ENCODE data around the genes WBP2 and CYGB.

DNA sequence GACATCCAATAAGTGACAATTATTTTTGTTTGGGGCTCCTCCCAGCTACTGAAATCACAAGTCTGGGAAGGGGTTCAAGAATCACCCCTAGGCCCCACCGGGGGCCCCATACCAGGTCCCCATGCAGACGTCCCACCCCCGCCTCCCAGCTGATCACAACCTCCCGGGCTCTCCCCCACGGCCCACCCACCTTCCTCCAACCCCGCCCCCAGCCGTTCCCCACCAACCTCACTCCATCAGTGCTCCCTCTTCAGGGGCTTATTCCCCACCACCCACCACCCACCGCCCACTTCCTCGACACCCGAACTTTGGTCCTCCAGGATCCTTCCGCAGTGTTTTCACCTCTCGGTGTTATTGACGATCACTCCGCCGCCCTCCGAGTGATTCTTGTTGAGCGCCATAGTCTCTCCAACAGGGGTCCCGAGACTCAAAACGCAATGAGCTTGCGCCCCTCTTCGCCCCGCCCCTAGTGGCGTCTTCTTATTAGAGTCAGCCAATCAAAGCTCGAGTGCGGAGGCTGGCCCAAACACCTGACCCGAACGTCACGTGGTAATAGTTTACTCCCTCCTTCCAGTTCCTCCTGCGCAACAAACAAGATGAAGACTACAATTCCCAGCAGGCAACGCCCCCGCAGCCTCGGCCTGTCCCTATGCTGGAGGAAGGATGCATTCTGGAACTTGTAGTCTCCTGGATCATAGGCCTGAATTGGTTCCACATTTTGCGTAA is at the start of gene WBP2:
WBP2 (minus strand) TSS at position 439 of the 726 bp plus-strand sequence.
- RRBS = 3% methylated on average over 4 of the region's 33 CpGs

DNA sequence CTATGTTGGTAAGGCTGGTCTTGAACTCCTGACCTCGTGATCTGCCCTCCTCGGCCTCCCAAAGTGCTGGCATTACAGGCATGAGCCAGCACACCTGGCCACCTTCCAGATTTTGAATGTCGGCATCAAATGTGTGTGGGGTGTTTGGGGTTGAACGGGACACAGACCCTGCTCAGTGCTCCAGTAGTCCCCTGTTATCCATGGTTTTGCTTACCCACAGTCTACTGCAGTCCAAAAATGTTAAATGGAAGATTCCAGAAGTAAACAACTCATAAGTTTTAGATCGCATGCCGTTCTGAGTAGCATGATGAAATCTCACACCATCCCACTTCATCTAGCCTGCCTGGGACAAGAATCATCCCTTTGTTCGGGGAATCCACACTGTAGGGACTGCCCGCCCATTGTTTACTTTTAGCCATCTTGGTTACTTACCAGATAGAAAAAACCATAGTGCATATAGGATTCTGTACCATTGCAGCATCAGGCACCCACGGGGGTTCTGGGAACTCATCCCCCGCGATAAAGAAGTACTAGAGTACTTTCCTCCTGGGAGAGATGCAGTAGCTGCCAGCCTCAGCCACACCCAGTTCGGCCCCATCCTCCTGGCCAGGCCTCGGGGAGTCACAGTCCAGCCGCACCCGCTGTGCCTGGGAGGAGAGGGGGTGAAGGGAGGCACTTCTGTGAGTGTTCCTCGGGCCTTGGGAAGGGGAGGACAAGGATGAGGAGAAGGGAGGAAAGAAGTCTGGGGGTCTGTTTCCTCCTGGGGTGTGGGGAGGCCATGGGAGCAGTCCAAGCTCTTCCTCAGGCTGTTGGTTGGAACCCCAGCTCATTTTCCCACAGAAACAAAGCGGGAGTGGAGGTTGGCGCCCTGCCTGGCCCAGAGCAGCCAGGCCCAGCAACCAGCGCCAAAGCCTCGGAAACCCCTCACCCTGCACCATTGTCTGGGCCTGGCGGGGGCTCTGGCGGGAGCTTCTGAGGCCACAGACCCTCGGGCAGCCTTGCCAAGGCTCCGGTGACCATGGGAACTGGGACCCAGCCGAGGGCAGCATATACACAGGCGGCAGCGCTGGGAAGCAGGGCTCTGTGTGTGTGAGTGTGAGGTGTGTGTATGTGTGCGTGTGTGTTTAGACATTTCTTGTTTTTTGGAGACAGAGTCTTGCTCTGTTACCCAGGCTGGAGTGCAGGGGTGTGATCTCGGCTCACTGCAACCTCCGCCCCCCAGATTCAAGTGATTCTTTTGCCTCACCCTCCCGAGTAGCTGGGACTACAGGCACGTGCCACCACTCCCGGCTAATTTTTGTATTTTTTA is 8.9 kb downstream of the TRIM47 start:
- RRBS = no CpG with 5 or more reads among the region's 33 CpGs

DNA sequence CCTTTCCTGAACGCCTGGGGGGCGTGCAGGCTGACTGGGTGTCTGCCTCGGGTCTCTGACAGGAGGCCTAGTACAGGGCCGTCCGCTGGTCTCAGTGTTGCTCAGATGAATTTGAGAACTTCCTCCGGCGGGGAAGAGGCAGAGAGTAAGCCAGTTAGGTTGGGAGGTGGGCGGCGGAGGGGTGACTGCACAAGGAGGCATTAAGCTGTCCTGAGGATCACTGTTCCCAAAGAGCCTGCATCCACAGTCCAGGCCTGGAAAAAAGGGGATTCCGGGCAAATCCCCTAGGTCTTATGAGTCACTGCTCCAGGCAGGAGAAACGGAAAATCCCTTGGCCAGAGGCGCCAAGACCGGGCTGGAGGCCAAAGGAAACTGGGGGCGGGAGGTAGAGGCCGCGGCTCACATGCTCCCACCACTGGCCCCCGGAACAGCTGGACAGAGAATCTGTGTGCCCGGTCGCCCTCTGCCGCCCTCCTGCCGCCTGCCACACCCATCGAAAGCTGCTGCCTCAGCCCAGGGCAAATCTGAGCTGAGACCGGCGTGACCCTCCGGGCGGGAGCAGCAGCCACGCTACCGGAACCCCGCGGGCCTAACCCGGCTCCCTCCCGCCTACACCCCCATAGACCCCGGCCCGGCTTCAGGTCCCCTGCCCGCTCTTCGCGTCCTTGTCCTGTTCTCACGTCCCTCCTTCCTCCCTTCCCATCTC is 1.2 kb downstream of the TRIM47 start:
- RRBS = under 1% methylated on average over 13 of the region's 38 CpGs

- RRBS = 93% methylated on average over 10 of the region's 25 CpGs
Measured at GRCh38 chr17:75897193-75897829, 560 bp upstream of the TRIM65 start.

DNA sequence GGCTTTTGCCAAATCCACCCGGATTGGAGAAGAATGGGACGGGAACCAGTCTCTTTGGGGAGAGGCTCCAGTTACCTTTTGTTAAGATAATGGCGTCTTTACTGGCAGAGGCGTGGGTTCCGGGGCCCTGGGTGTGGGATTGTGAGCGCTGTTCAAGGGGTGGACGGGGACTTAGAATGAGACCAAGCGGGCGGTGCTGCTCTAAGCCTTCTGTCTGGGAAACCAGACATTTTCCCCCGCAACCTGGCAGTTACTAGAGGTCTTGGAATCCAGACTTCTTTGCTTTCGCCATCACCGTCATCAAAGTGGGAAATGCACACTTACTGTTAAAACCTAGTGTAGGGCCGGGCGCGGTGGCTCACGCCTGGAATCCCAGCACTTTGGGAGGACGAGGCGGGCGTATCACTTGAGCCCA is 680 bp downstream of the TEN1 start:
- RRBS = under 1% methylated on average over 5 of the region's 19 CpGs

GRCh38 chr17:76008027-76009419 is 7.9 kb downstream of the CDK3 start:
- RRBS = 79% methylated on average over 19 of the region's 102 CpGs

- RRBS = no CpG with 5 or more reads among the region's 11 CpGs
Measured at GRCh38 chr17:76048623-76049261, 21.6 kb upstream of the EVPL start.

DNA sequence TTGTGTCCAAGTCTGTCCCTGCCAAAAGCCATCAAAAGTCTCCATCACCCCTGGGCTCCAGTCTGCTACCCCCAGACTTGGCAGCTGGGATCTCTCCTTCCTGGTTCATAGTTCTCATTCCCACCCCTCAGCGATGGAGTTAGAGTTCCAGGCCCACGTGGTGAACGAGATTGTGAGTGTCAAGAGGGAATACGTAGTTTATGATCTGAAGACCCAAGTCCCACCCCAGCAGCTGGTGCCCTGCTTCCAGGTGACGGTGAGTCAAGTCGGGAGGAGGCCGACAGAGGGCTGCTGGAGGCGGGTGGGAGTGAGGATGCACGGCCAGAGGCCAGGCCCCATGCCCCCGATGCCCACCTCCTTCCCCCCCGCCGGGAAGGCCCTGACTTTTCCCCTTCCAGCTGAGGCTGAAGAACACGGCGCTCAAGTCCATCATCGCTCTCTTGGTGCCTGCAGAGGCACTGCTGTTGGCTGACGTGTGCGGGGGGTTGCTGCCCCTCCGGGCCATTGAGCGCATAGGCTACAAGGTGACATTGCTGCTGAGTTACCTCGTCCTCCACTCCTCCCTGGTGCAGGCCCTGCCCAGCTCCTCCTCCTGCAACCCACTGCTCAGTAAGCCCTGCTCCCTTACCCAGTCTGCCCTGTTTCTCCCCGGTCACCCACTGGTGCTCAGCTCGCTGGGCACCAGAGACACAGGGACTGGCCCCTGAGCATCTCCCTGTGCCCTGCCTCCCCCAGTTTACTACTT is 2.3 kb downstream of the ZACN start:
- RRBS = no CpG with 5 or more reads among the region's 22 CpGs

DNA sequence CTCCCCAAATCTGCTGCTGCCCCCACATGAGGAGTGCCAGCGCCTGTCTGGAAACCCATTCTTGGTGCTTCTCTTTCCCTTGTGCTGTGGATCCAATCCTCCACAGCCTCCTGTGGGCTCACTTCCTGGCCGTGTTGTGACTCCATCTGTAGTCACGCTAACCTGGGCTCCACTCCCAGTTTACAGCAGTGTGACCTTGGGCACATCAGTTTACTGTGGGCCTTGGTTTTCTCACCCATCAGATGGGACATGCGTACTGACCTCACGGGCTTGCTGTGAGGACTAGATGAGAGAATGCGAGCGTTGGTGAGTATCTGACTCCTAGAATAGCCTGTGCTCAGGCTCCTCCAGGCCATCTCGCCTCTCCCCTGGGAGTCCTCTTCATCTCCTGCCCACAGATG is 5.0 kb upstream of the FOXJ1 start:
- RRBS = no CpG with 5 or more reads among the region's 8 CpGs

DNA sequence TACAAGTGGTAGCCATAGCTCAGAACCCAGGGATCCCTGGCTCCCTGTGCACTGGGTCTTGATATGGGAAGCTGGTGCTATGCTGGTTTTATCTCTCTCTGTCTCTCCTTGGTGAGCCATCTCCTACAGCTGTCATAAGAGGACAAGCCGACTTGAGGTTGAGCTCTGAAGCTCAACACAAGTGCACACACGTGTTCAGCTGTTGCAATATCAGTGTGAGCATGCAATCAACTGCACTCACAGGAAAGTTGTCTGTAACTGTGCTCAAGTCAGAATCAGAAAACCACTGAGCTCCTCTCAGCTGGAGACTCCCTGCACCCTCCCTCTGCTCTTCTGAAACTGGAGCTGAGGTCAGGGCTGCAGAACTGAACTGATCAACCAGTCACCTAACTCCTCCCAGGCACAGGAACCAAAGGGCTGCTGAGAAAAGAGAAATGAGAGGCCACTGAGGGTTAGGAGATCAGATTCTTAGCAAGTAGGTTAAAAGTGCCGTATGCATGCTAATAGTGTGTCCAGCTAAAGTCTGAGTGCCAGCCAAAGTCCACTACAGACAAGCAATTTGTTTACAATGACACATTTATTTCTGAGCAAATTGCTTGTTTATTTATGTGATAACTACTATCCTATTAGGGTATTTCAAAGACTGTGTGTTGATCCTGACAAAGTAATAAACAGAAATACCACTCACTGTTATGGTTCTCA is 6.2 kb upstream of the RNF157 start:
- RRBS = no CpG with 5 or more reads among the region's 3 CpGs

GRCh38 chr17:76255545-76255946 is 9.6 kb upstream of the UBALD2 start:
- RRBS = no CpG with 5 or more reads among the region's 4 CpGs

GRCh38 chr17:76272867-76273210 is 7.7 kb downstream of the UBALD2 start:
- RRBS = no CpG with 5 or more reads among the region's 2 CpGs

GRCh38 chr17:76451731-76452977 is 798 bp downstream of the UBE2O start:
- RRBS = under 1% methylated on average over 27 of the region's 78 CpGs

DNA sequence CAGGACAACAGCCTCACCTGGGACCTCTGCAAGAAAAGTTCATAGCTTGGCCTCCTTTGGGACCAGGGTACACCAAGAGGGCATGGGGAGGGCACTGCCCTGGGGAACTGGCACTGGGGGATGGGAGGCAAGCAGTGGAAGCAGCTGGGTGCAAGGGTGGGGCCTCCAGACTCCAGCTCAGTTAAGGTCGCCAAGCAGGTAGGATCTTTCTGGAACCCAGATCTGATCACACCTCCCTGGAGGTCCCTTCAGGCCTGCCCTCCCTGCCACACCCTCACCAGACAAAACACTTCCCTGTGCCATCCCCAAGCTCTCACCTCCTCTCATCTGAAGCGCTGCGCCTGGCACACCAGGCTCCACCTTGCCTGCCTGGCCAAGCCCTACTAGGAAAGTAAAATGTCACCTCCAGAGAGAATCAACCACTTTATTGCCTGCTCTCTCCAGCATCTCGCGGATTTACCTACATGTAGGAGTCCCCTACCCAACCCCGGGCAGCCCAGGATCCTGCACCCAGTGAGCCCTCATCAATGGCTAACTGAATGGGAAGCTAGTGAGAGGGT is 10.7 kb downstream of the RHBDF2 start:
- RRBS = no CpG with 5 or more reads among the region's 6 CpGs

DNA sequence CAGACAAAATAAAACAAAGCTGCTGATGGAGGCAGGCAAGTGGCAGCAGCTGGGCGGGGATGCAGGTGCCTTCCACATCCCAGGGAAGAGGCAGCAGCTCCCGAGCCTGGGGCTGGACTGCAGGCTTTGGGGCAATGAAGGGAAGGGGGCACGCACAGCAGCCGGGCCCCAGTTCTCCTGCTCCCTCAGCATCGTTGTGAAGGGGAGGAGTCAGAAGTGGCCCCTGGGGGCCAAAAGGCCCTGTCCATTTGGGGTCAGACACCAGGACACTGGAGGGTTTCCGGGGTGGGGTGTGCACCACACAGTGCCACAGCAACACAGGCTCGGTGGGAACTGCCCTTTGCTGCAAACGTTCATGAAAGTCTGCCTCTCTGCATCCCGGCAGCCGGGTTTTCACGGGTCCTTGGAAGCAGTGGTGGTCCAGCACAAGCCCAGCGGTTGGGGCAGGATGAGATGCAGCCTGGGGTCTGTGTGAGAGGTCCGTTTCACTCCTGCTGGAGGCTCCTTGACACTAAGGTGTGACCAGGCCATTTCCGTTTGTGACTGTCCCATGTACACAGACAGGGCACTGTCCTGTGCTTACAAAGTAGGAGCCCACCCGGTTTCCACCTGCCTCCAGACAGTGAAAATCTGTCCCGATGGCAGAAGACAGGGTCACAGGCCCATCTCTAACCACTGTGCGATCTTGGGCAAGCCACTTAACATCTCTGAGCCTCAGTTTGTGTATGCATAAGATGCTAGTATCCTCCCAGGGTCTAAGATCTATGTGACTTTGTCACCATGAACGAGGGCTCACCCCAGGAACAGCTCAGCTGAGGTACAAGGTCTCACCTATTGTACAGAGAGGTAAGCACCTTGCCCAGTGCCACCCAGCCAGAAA is 6.2 kb downstream of the RHBDF2 start:
- RRBS = 82% methylated on average over 5 of the region's 18 CpGs

DNA sequence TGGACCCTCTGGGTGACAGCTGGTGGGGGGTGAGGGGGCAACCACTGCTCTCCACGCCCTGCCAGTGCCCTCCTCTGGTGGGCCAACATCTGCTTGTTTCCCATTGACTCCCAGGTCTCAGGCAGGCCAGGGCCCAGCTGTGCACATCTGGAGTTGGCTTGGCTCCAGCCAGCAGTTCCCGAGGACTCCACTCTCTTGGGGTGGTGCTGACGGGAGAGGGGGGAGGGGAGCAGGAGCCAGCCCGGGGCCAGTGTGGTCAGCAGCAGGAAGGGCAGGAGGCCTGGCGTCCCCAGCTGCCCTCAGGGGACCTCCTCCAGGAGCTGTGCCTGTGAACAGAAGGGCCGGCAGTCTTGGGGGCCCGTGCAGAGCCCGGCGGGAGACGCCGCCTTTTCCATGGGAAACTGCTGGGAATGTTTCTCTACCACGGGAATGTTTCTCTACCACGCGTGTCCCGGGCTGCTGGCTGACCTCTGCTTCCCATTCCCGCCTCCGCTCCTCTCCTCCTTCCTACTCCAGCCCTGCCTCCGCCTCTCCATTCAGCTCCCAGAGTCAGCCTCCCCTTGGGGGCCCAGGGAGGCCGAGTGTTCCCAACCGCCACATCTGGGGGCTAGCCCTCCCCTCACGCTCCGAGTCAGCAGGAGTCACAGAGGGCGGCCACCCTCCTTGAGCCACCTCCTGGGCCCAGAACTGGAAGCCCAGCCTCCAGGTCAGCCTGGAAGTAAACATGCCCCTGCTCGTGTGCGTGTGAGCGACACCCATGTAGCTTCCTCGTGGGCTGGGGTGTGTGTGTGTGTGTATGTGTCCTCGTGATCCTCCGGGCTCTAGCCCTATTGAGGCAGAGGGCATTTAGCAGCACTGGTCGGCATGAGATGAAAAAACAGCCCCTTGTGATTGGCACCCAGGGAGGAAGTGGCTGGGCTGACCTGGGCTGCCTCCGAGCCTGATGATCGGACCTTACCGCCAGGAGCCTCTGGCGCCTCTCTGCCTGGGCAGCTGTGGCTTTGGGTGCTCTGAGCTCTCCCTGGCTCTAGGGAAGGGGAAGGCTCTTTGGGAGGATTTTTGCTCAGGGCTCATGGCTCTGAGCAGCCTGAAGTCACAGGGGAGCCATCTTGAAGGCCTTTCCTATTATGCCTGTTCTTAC is 7.4 kb downstream of the CYGB start:
- RRBS = 3% methylated on average over 10 of the region's 34 CpGs

GRCh38 chr17:76537130-76538382 is at the start of gene CYGB:
Gene CYGB (minus strand): TSS chr17:76537709.
- RRBS = 93% methylated on average over 77 of the region's 146 CpGs

GRCh38 chr17:76556722-76557317 is 17.0 kb downstream of the PRCD start:
- RRBS = 2% methylated on average over 11 of the region's 31 CpGs

GRCh38 chr17:76670520-76671862 is 27.4 kb upstream of the ST6GALNAC1 start:
- RRBS = 2% methylated on average over 8 of the region's 40 CpGs

DNA sequence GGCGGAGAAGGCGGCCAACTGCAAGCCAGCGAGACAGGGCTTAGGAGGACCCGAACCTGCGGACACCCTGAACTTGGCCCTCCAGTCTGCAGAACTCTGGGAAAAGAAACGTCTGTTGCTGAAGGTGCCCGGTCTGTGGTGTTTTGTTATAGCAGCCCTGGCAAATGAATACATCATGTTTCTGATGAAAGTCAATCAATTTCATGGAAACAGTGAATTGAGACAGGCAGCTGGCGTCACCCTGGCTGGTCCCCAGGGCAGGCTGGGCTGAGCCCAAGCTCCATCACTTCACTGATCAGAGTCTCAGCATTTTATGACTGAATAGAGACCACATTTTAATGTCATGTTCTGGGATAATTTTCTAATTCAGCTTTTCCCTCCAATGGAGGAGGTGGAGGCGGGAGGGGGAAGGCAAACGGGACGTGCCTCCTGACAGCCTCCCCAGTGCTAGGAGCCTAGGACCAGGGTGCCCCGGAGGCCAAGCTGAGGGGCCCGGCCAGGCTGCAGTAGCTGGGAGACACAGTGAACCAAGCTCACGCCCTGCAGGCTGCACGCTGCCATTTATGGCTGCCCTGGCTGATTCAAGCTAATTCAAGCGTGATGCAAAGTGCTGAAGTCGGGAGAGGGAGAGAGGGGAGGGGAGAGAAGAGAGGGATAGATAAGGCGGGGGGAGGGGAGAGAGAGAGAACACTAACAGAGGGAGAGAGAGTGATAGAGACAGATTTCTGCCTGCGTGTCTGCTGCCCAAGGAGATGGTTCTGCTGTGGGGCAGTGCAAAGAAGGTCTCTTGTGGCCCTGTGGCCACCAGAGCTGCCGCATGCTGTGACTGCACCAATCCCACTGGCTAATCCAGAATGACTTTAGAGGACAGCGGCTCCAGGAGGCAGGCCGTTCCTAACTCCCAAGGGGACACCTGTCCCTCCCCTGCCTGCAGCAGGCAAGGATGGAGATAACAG is 13.2 kb downstream of the MXRA7 start:
- RRBS = no CpG with 5 or more reads among the region's 22 CpGs